Measurements from ENCODE around the genes NECAB3 and ACSS2.

DNA sequence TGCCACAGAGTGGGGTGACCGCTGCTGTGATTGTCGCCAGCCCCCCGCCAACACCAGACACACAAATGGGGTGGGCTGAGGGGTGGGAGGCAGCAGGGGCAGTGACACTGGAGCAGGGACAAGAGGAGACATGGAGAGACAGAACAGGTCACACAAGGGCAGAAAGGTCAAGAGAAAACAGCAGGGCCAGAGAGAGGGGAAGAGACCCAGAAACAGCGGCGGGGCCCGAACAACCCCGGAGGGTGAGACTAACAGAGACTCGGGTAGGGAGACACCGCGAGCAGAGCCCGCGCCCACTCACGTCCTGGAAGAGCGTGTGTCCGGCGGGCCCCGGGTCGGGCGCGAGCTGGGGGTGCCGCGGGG, 324 bp downstream of the NECAB3 start:
- PRO-cap: no peak
- RAMPAGE, long total RNA: no peak

DNA sequence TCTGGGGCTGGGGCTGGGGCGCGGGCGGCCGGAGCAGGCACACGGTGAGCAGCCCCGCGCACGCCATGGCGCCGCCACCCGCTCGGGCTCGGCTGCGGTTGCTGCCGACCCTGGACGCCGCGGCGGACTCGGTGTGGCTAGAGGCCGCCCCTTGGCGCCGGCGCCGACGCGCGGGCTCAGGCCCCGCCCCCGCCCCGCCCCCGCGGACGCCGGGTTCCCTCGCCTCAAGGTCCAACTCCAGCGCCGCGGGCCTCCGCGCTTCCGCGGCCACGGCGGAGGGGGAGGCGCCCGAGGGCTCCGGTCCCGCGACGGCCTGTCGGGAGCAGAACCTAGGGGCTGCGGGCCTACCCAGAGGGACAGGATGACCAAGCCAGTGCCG, at the start of gene NECAB3:
Gene NECAB3, minus strand, starts transcription at position 143 of the 379 bp plus-strand sequence.
- PRO-cap: no peak
- RAMPAGE, long total RNA: no peak

DNA sequence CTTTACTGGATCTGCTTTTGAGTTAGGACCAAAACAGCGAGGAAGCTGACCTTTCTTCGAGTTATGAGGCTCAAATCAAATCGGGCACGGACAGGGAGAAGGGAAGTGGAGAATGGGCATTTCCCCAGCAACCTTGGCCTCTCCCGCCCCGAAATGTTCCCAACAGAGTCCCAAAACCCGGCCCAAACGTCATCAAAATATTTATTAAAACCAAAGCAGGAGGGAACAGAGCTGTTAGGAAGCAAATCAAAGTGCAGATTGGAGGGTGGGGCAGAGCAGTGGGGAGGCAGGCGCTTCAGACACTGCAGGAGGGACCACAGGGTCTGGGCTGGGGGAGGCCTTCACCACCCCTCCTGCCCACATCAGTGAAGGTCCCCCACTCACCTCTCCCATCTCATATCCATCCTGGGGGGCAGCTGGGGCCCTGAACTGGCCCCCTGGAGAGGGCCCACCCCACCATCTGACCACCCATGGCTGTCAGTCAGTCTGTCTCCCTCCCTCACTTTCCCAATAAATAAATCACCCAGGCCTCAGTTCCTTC, 1.3 kb upstream of the NECAB3 start:
- PRO-cap: no peak
- RAMPAGE, long total RNA: no peak

DNA sequence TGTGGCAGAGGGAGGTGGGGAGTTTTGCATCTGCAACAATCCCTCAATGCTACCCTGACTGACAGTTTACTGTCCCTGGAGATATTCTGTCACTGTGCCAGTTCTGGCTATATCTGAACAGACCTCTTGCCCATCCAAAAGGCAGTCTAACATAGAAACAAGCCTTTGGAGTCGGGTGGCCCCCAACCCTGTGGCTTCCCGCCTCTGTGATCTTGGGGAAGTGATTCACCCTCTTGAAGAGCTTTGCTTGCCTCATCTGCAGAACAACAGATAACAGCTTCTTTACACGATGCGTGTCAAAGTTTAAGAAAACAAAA, 3.8 kb upstream of the E2F1 start:
- PRO-cap: no peak
- RAMPAGE, long total RNA: no peak

DNA sequence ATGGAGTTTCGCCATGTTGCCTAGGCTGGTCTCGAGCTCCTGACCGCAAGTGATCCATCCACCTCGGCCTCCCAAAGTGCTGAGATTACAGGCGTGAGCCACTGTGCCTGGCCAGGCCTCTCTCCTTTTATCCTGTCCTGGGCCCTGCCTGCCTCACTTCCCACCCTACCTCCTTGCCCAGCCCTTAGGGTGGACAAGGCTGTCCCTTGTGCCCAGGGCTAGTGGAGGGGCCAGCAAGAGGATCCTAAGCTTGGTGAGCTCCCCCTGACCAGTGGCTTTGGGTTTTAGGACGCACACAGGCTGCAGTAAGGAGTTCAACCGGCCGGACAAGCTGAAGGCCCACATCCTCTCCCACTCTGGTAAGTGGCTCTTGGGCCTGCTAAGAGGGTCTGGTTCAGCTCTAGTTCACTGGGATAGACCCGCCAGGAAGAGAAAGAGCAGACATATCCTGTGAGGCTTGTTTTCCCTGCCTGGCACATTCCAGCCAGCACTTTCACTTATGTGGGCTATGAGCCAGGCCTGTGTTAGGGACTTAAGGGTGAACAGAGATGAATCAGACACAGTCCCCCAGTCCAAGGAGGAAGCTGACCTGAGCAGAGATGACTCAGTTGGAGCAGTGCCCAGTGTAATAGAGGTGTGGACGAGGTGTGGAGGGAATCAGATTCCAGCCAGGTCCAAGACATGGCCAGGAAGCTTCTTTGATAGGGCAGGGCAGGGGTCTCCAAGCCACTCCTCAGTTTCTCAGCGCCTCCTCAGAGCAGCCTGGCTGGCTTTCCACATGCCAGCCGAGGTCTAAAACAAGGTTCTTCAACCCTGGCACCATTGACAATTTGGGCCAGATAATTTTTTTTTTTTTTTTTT, 21.7 kb upstream of the CHMP4B start:
- PRO-cap: no peak
- RAMPAGE, long total RNA: no peak

DNA sequence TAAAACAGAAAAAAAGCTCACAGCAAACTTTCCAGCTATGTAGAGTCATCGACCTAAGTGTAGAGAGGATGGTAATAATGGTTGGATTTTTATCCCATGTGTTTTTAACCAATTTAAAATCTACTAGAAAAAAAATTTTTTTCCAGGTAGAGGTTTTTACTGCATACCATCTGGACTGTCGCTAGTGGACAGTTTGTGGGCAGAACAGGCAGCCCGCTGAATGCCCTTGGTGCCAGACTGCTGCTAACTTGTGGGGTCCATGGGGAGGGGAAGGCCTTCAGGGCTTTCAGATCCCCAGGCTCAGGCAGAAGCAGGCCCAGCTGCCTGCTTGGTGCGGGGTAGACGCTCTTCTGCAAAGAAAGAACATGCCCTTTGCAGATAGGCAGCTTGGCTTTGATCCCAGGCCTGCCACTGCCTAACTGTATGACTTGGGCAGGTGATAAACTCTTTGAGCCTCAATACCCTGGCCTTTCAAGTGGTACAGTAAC, 28.3 kb downstream of the CHMP4B start:
- PRO-cap: no peak
- RAMPAGE, long total RNA: no peak

DNA sequence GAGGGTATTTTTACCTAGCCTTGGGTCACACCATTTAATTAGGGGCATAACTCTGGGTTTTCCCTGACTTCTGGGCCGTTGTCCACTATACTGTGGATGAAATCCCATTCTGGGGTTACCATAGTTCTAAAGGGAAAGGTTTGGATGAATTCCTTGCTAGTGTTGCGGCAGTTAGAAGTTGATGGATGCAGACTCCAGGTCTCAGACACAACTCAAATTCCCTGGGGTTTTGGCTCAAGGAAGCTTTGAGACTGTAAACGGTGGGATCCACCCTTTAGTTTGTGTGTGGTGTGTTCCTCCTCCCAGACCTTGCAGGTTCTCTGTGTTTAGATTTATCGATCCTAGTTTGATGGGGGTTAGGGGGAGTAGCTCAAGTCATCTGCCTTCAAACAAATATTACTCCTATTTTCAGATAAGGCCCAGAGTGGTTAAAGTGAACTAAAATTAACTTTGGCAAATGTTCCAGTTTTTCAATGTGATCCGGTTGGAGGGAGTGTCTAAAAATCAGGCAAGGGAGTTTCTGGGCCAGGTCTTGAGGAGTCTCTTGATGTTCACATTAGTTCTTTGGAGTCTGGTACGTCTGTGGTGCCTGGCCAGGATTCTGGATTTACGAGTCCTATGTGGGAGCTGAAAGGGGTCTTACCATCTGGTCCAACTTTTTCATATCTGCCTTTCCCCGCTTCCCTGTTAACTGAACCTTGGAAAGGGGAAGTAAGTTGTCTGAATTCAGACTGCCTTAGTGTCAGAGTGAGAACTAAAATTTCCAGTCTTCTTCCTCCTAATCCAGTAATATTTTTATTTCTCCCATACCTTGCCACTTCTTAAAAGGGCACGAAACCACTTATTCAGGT, 1.6 kb downstream of the RALY start:
- PRO-cap: no peak
- RAMPAGE, long total RNA: no peak

DNA sequence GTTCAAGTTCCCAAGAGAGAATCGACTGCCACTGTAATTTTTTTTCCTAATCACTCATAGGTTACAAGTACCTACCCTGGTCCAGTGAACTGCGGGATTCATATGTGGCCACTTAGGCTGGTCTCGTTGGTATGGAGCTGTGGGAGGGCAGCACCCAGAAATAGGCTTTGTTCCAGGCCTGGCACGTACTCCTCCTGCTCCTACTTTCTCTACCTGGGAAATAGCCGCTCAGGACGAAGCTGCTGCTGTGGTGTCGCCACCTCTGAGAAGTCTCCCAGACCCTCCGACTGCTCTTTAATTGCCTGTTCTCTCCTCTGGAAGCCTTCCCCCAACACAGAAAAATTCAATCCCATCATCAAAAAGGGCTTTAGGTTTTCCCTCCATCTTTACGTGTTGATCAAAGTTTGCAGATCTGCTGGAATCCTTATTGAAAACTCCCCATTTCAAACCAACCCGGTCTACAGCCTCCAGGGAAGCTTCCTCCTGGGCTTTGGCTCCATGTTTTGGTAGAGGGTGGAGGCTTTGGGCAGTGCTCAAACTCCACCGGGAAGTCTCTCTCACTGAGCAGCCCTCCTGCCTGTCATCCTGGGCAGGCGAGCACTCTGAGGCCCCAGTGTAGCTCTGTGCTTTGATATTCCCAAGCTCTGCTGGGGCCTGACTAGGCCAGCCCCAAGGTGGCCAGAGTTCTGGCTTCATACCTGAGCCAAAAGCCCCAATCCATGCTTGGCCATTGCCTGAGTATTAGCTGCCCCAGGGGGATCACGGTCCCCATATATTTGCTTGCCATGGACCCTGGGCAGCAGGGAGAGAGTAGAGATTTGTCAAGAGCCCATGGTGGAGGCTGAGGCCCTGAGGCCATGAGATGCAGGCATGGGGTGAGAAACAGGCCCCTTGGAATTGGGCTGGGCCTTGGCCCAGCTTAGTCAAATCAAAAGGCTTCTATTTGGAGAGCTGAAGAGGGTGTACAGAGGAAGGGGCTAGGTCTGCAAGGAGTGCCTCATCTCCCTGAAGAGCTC, 30.6 kb downstream of the EIF2S2 start:
- PRO-cap: no peak
- RAMPAGE, long total RNA: no peak

GRCh38 chr20:34121568-34122059, 9.6 kb upstream of the EIF2S2 start:
- PRO-cap: no peak
- RAMPAGE, long total RNA: no peak

DNA sequence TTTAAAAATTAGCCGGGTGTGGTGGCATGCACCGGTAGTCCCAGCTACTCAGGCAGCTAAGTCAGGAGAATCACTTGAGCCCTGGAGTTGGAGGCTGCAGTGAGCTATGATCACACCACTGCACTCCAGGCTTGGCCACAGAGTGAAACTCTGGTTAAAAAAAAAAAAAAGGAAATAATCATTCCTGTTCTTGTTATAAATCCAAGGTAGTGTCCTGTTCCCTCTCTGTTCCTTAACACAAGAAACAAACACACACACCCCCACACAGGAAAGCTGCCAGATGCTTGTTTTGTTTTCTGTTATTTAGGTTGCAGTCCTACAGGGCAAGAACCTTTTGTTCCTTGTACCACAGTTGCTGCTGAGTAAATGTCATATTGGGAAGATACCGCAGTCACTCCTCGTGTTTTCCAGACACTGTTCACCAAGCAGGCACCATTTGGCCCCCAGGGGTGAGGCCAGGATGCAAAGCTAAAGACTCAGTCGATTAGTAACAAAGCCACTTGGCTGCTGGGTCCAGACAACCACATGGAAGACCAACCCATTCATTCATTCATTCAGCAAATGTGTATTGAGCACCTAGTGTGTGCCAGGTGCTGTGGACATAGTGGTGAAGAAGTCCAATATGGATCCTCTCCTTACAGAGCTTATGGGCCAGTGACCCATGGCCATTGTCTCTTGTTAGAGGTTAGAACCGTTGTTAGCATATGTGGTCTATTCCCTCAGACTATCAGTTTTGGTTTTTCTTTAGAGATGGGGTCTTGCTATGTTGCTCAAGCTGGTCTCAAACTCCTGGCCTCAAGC, 29.1 kb downstream of the ASIP start:
- PRO-cap: no peak
- RAMPAGE, long total RNA: no peak

- PRO-cap: no peak
- RAMPAGE, long total RNA: no peak
These were observed 3.0 kb downstream of the AHCY start for GRCh38 chr20:34300012-34300647.

- PRO-cap: no peak
- RAMPAGE, long total RNA: no peak
These were observed 774 bp downstream of the ITCH start for GRCh38 chr20:34363822-34364272.

GRCh38 chr20:34516480-34517167, 402 bp downstream of the DYNLRB1 start:
- PRO-cap: no peak
- RAMPAGE, long total RNA: no peak

GRCh38 chr20:34580232-34580717, 21.8 kb downstream of the MAP1LC3A start:
- PRO-cap: no peak
- RAMPAGE, long total RNA: no peak

DNA sequence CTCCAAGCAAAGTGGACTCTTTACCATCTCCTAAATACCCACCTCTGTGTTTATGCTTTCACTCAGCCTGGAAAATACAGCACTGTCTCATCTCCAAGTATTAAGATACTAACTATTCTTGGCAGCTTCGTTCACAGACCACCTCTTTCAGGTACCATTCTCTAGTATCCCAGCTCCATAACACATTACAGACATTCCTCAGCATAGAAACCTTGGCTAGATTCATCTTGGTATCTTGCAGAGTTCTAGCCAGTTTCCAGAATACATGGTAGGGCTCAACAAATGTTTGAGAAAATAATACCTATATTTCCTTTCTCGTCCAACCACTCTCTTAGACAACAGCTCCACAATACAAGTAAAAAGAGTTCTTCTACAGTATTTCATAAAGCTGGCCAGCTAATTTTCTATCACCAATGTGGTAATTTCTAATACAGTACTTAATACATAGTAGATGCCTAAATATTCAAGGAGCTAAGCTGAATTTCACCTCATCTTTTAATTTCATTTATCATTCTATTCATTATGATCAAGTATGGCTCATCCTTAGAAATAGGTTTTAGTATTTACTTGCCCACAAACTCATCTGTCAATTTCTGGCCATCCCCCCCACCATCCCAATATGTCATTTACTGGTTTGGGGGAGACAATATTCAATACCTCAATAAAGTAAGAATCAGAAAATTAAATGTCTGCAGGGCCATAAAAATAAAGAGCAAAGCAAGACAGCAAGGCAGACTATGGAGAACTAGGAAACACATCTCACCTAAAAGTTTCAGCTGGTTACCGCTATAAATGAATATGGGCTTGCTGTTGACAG, 6.7 kb downstream of the NCOA6 start:
- PRO-cap: no peak
- RAMPAGE, long total RNA: no peak

DNA sequence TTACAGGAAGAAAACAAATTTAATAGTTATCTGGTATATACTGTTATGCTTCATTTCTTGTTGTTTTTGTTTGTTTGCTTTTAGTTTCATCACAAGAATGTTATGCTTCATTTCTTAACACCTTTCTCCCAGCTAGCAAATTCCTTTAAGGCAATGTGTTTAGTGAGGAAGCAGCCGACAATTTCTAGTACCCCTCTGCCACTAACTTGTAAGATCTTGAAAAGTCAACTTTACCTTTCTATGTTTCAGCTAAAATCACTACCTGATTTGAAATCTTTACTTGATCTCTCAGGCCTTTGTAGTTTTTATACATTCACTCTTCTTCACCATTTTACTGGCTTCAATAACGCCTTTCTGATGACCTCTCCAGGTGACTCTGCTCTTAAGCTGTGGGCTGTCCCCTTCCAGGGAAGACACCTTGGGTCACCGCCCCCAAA, 1.3 kb downstream of the NCOA6 start:
- PRO-cap: no peak
- RAMPAGE, long total RNA: no peak

DNA sequence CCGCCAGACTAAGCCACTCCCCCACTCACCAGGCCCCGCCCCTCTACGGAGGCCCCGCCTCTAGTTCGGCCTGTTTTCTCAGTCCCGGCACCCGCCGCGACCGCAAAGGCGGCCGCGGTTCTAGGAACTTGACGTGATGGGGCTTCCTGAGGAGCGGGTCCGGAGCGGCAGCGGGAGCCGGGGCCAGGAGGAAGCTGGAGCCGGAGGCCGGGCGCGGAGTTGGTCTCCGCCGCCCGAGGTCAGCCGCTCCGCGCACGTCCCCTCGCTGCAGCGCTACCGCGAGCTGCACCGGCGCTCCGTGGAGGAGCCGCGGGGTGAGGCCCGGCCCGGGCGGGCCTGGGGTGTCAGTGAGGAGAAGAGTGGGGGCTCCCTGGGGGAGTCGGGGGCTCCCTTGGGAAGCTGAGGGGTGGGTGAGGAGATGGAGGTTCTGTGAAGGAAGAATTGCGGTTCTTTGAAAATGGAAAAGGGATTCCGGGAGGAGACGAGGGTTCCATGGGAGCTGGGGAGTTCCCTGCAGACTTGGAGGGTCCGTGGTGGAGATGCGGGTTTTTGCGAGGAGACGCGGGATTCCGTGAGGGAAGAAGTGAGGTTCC, at the start of gene ACSS2:
Gene ACSS2, plus strand, starts transcription at position 103 of the 593 bp plus-strand sequence.
- PRO-cap: unidirectional peak, plus-strand start at position 105 of the sequence
- RAMPAGE, long total RNA: no peak

DNA sequence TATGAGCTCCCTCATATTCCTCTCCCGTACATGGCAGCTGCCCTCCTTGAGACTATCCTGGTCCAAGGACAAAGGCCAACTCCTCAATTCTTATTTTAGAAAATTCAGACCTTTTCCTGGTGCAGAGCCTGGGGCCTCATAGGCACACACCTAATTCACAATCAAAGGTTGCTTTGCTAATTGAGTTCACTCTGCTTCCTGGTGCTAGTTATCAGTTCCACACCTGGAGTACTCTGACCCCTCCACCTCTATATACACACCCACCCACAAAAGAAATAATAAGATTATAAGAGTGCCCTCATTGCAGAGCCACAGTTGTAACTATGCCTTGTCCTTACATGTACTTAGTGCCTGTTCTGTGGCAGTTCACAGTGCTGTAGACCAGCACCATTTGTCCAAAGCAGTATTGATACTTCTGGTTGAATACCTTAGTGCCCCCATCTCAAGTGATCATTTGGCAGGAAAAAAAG, 38.7 kb downstream of the GSS start:
- PRO-cap: no peak
- RAMPAGE, long total RNA: no peak

GRCh38 chr20:34985658-34986473, 30.2 kb downstream of the MYH7B start:
- PRO-cap: no peak
- RAMPAGE, long total RNA: no peak

DNA sequence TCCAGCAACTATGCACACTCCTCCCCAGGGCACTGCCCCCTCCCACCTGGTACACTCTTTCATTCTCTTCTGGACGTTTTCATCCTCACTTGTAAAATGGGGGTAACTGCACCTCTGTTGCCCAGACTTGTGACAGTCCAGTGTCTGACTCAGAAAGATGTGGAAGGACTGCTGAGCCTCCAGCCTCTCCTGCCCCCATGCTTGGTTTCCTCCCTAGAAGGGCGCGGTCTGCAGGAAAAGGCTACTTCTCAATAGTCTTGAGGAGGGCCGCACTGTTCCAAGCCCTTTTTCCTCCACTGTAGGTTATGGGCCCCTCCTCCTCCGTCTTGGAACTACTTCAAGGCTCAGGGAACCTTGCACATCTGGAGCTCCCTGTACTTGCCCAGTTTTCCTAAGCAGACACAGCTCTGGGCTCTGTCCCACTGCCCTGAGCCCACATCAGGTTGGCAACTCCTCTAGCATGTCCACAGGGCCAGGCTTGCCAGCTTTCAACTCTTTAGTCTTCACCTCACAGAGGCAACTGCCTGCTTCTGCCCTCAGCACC, 64.8 kb downstream of the MYH7B start:
- PRO-cap: no peak
- RAMPAGE, long total RNA: no peak